Renal cortical epithelial cell (primary cell): ENCODE data around the gene RPS6KA5.

GRCh38 chr14:89417459-89418449, 721 bp upstream of the FOXN3 start:
- RRBS, result 1% methylated on average over 23 of the region's 56 CpGs

DNA sequence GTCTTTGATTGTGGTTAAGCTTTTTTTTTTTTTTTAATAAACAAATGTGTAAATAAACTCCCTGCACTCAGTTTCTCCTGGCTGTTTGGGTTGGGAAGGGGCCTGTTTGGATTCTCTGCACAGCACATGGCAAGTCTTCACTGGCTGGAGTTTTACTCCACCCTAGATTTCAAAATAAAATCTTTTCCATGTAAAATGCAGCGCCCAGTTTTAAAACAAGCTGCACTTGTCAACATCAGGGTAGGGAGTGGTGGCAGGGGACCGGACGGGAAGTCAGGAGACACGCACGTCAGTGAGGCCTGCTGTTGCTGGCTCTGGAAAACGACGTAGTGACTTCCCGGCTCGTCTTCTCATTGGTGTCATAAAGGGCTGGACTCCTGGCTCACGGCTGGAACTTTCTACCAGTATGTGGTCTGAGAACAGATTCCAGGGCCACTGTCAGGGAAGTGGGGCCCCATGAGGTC, 64.1 kb upstream of the FOXN3 start:
- RRBS, result 89% methylated on average over 7 of the region's 10 CpGs

DNA sequence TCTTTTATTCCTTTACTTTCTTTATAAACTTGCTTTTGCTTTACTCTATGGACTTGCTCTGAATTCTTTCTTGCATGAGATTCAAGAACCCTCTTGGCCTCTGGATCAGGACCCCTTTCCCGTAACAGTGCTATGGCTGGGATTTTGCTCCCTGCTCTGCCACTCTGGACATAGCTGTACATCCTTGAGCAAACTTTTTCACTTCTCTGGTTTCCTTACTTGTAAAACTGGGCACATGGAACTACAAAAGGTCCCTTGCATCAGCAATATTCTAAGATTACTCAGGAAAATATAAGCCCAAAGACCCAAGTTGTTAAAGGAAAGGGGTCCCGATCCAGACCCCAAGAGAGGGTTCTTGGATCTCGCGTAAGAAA, 124.6 kb upstream of the FOXN3 start:
- RRBS, result no CpG with 5 or more reads among the region's 4 CpGs

DNA sequence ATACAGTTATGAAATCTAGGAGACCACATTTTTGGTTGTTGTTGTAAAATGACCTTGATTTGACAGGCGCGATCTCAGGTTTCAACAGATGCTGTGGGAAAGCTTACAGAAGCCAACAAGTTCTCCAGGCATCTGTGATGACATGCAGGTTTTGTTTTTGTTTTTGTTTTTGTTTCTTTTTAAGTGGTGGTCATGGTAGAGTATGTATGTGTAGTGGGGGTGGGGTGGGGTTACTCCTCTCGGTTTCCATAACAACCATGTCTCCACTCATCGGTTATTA, 199.8 kb upstream of the FOXN3 start:
- RRBS, result no CpG with 5 or more reads among the region's 4 CpGs

GRCh38 chr14:89813711-89814258, 140.7 kb downstream of the EFCAB11 start:
- RRBS, result no CpG with 5 or more reads among the region's 13 CpGs

- RRBS, result no CpG with 5 or more reads among the region's 3 CpGs
Measured at GRCh38 chr14:90384473-90384792, 12.4 kb upstream of the CALM1 start.

GRCh38 chr14:90401904-90402505, 5.2 kb downstream of the CALM1 start:
- RRBS, result no CpG with 5 or more reads among the region's 10 CpGs

DNA sequence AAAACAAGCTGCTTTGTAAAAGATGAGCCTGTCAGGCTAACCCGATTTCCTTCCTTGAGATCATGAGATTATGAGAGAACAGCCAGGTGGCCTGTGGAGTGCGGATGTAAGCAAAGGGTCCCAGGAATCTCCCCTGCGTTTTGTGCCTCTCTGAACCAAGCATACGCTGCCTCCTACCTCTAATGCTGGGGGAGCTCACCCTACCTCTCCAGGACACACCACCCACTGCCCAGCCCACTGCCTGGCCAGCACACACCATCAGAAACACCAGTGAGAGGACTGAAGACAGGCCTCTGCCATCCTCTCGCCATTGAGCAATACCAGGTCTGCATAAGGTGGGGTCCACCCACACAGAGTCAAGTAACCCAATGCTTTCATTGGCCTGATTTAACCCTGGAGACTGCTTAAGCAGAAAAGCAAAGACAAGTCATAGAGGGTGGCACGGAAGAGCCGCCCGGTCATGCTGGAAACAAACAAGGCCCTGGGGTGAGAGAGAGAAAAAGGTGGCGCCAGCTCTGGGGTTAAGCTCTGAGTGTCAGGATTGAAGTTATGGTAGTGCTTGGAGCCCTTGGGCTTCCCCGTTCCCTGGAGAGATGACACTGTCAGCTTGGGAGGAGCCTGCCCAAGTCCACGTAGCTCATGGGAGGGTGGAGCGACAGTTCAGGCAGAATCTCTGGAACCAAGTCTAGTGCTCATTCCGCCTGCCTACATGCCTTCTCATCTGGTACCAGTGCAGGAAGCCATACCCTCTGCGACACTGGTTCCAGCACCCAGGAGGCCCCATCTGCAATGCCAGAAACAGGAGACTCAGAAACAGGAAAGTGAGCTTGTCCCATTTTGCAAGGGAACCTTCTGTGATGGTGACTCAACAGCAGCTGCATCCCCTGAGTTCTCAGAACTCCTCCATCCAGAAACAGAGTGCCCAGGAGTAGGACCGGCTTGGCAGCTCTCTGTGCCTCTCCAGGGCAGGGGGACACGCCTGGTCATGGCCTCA, 46.7 kb downstream of the CALM1 start:
- RRBS, result no CpG with 5 or more reads among the region's 16 CpGs

DNA sequence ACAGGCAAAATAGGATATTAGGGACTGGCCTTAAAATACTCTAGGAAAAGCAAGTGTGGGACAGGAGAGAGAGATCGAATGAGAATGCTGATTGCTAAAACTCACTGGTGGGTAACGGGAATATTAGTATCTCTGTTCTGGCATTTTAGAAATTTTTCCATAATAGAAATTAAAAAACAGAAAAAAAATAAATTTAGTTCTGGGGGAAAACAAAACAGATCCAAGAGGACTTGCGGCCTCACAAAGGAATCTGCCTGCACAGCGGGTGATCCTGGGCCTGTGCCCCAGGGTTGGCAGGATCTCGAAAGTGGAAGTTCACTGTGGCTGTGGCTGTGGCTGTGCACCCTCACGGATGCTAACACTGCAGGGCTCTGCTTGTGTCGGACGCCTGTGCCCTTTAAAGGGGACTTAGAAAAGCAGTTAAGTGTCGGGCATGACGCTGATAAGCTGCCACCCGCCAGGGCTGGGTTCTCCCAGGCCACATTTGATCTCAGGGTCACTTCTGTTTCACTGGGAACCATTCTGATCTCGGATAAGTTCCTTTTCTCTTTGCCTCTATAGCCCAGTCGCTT, 209.1 kb downstream of the TTC7B start:
- RRBS, result no CpG with 5 or more reads among the region's 13 CpGs

DNA sequence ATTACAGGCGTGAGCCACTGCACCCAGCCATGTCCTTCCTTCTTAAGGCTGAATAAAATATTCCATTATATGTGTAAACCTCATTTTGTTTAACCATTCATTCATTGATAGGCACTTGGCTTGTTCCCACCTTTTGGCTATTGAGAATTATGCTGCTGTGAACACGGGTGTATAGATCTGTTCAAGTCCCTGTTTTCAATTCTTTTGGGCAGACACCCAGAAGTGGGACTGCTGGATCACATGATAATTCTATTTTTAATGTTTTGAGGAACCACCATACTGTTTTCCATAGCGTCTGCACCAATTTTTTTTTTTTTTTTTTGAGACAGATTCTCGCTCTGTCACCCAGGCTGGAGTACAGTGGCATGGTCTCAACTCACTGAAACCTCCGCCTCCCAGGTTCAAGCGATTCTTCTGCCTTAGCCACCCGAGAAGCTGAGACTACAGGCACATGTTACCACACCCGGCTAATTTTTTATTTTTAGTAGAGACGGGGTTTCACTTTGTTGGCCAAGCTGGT, 185.1 kb downstream of the TTC7B start:
- RRBS, result no CpG with 5 or more reads among the region's 9 CpGs

DNA sequence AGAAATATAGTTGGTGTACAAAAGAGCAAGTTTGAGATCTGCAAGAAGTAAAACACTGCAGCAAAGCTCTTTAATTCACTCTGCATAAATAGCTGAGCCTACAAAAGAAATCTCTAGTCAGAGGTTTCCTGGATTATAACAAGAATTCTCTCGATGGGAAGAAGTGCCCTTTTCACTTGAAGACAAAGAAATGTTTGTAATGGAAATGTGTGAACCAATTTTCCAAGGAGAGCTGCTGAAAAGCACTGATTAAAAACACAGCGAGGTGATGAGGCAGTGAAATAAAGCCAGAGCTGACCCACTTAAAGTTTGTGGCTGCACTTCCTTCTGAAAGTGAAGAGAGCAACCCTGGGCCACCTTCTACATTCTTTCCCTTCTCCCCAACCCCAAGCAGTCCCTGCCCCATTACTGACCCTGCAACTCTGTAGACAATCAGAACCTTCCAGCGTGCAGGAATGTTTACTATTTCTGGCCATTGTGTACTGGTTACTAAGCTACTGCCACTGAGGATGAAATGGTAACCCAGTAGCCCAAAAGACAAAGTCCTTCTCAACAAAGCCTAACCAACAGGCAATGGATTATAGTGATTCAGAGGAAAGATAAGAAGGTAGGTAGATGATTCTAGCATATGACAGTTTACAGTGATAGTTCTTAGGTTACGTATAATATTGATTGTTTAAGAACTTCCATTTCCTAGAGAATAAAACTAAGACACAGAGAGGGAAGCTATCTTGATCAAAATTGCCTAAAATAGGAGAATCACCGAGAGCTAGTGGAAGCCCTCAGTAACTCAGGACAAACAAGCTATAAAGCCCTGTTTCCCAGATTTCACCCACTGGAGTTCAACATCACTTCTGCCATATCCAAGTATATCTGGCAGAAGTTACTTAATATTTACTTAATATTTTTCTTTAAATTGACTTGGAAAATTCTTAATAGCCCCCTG, 173.8 kb downstream of the TTC7B start:
- RRBS, result no CpG with 5 or more reads among the region's 5 CpGs

DNA sequence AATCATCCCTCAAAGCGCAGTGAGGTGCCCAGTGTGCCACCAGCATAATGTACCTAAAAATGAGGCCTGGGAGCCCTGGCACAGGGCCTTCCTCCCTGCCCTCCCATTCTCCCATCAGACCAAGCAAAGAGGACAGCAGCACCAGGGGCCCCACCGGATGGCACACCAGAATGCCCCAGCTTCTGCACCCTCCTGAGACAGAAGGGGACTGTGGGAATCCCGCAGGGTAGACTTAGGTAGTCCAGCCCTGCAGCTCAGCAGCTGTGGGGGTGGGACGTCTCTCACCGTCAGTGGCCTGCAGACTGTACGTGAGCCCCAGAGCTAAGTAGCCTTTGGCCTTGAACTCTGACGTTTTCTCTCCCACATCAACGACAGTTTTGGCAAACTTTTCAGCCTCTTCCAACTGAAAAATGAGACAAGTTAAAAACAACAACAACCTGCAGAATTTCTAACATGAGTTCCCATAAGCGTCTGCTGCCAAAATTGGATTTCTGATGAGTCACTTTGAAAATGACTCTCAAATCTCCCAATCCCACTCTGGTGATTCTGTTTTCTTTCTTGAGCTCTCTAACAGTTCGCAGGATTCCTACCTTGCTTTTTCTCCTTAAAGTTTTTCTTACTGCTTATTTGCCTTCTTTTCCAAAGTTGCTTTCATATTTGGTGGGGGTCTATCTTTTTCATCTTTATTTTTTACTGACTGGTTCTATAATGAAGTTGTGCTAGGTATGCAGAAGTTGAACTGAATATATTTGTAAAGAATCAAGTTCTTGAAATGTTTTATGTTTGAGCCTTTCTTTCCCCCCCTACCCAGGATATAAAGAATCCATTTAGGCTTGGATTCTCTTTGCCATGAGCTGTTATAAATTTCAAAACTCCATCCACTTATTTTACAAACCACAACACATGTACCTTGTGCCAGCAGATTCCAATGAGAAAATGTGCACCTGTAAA, 161.2 kb downstream of the TTC7B start:
- RRBS, result no CpG with 5 or more reads among the region's 10 CpGs

GRCh38 chr14:90675302-90675805, 140.9 kb downstream of the TTC7B start:
- RRBS, result 97% methylated on average over 3 of the region's 7 CpGs

GRCh38 chr14:90696760-90697623, 119.2 kb downstream of the TTC7B start:
- RRBS, result no CpG with 5 or more reads among the region's 6 CpGs

DNA sequence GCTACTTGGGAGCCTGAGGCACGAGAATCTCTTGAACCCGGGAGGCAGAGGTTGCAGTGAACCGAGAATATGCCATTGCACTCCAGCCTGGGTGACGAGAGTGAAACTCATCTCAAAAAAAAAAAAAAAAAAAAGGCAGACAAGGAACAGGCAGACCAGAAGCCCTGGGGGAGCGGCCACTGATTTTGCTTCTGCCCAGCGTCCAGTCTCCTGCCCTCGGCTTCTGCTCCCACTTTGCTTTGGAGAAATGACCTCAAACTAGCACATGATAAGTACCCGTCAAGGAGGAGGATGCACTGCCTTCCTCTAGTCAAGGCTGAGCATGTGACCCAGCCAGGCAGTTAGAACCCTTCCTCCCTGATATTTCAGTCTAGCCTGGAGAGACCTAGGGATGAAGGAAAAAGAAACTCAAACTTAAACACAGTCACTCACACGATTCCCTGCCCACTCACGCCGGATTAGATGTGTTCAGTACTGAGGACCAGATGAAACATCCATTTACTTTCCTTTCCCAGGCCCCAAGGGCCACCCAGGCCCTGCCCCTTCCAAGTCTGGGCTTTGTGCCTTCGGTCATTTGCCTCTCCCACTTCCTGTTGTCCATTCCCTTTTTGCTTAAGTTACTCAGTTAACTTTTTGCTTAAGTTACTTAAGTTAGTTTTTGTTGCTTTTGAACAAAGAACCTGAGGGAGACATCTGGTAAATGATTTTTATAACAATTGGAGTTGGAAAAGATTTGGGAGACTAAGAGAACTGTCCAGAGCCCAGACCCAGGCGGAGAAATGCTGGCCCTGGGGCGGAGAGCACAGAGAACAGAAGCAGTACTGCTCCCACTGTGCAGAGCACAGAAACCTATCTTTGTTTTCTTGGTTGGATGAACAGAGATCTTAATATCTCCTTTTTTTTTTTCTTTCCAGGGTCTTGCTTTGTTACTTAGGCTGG, 22.9 kb upstream of the TTC7B start:
- RRBS, result no CpG with 5 or more reads among the region's 14 CpGs

DNA sequence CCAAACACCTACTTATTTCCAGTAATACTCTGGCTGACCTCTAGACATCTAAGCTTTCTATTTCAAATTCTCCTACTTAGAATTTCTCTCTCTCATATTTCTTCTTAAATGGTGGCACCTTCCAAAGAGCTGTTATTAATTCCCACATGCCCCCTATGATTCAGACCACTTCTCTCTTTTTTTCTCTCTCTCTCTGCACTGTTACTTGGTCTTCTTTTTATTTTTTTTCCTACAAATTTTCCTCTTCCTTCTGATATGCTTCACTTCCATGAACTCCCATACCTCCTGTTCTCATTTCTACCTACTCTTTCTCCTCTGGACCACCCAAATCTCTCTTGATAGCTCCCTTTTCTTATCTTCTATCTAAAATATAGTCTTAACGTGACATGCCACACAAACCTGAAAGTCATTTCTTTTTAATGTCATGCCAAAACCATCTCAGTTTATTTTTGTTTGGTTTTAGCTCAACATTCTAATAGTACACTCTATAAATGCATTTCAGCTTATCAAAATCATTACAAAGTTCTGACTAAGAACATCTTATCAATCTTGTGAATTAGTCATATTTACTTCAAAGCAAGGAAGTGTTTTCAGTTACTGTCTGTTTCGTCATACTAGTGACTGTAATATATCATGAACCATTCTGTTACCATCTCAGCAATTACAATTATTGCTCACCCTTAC, 90.6 kb downstream of the RPS6KA5 start:
- RRBS, result no CpG with 5 or more reads among the region's 2 CpGs

GRCh38 chr14:91009490-91009911, 50.9 kb downstream of the RPS6KA5 start:
- RRBS, result no CpG with 5 or more reads among the region's 2 CpGs

- RRBS, result no CpG with 5 or more reads among the region's 6 CpGs
Measured at GRCh38 chr14:91022866-91023318, 37.5 kb downstream of the RPS6KA5 start.

DNA sequence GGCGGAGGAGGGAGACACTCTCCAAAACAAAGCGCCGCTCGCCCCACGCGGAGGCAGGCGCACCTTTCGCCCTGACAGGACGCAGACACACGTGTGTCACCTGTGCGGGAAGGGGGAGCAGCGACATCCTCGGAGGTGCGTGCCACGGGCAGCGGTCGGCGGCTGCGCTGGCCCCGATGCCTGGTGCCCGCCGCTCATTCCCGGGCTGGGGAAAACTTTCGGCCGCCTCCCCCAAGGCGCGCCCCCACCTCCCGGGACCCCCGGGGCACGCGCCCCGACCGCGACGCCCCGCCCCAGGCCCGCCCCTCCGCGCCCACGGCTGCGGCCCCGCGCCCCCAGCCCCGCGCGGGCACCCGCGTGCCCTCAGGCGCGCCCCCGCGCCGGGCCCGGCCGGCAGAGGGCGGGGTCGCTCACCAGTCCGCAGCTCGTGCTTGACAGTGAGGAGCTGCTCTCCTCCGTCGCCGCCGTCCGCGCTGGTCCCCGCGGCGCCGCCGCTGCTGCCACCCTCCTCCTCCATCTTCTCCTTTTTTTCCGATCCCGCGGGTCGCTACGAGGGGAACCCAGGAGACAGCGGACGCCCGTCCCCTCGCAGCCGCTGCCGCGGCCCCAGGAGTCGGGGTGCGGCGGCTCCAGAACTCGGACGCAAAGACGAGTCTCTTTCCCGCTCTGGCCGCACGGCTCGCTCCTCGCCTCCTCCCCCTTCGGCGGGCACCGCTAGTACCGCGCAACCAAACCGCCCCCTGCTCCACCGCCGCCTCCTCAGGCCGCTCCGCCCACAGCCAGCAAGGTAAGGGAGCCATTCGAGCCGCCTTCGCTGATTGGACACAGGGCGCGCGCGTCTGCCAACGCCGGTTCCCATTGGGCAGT, at the start of gene RPS6KA5:
Gene RPS6KA5, minus strand, starts transcription at position 724 of the 867 bp plus-strand sequence.
- RRBS, result 1% methylated on average over 6 of the region's 112 CpGs

DNA sequence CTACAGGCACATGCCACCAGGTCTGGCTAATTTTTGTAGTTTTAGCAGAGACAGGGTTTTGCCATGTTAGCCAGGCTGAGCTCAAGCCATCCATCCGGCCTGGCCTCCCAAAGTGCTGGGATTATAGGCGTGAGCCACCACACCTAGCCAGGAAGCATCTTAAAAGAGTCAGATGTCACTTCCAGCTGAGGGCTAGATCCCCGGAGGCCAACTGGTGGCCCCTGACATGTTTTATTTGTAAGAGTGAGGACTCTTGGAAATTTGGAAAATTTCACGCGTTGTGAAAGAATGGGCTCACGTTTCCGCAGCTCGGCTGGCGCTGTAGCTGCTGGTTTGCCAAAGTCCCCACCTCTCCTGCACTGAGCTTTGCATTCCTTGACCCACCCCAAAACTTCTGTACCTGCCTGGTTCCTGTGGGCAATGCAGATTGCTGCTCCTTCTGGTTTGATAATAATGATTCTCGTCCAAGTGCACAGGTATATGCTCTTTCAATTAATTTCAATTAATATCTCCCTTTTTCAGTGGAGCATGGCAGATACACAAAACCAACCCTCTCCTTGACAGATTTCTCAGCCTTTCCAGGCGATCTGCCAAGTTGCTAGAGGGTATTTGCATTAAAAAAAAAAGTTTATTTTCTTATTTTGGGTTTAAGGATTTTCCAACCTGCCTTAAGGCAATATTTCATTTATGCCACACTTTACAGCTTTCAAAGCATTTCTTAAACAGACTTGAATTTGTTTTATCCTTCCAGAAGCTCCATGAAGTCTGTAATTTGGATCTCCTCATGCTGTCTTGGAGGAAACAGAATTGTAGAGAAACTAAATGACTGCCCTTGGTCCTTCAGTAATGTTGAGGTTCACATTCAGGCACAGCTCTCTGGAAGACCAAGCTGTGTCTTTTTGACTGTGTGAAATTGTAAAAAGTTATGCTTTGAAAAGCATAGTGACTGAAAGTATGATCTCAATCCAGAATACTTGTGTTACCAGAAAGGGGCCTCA, 2.0 kb downstream of the DGLUCY start:
- RRBS, result no CpG with 5 or more reads among the region's 11 CpGs